Breast epithelium (tissue), 2 donors: ENCODE measurements around a stretch of chr4.

DNA sequence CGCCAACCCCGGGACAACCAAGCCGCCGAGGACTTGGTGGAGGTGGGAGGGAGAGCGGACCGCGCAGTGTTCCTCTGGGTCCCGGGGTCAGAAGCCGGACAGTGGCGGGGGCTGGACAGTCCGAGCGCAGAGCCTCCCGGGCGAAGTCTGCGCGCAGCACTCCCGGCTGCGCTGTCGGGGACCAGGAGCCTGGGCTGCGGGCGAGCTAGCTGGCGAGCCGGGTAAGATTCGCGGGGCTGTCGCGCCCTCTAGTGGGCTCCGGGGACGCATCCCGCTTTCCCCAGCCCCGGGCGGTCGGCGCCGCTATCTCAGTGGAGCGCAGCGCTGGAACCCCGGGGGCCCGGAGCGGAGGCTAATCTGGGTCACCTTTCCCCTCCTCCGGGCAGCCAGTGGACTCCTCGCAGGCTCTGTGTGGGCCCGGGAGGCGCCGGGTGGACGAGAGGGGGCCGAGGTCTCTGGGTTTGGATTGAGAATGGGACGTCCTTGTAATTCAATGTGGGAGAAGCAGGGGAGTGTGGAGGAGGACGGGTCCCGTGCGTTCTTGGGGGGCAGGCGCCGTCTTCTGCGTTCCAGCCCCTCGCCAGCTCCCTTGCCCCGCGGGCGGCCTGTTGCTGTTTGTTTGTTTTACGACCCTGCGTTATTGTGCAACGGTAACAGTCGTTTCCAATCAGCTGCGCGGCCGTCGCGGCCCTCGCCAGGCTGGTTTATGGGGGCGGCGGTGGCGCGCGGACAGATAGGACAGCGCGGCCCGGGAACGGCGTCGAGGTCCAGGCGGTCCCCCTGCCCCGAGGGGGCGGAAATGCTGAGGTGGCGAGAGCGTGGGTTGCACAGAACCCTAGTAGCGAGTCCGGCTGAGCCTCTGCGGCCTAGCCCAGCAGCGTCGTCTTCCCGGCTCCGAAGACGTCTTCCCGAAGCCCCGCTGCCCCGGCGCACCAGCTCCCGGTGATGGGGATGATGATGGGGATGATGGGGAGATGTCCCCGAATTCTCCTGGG is 4.4 kb downstream of the PDGFRA start:
- PRO-cap = no peak
- RAMPAGE, long total RNA, 2 experiments = no peak in any of the 2 experiments

GRCh38 chr4:54234218-54234746 is 5.2 kb downstream of the PDGFRA start:
- PRO-cap = no peak
- RAMPAGE, long total RNA, 2 experiments = no peak in any of the 2 experiments

DNA sequence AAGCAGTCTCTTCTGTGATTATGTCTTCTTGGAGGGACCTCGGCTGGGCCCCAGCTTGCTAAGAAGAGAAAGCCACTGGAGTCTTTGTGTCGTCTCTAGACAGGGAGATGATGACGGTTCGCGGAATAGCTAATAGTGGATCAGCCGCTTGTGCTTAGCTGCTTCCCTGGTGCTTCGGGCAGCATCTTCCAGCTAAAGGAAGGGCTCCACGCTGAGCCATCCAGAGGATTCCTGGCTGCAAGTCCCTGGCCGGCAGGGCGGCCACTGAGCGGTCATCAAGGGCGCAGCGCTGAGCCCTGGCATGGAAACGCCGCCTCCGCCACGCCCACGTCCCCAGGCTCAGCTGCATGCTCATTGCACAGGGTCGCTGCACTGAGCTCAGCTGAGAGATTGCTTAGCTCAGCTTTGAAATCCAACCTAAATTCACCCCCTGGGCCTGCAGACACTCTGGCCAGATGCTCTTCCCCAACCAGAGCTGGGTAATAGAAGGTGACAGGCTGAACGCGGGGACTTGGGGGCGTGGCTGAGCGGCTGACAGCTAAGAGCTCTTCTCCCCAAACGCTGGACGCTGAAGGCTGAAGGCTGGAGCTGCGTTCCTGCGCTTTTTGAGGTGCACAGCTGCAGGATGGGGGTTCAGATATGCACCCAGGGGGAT is 118.2 kb upstream of the KIT start:
- PRO-cap = no peak
- RAMPAGE, long total RNA, 2 experiments = no peak in any of the 2 experiments

DNA sequence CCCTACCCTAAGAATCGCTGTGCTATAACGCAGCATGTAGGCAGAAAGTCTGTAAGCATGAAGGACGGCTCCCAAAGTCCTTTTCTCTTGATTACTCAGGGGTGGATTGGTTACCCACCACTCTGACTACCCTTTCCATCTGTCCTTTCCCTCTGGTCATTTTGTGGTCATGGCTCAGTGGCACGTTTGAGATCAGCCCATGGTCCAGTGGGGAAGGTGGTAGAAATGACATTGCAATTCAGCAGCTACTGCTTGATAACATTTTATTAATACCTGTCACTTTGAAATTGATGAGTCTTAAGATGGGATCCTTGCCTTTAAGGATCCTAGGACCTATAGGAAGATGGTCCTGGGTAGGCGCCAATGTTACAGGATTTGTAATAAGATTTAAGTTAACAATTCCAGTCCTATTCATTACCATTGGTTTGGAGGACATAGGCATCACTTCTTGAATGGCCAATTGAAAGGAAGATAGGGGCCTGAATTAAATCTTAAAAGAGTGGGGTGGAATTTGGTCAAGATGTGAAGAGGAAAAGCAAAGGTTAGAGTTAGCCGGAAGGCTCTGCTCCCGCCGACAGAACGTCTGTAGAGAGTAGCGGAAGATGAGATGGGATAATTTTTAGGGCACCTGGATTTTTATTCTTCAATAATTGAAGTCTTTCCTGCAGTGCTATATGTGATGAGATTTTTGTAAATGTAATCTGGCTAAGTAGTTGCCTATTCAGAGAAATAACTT is 9.5 kb downstream of the KIT start:
- PRO-cap = no peak
- RAMPAGE, long total RNA, 2 experiments = no peak in any of the 2 experiments

DNA sequence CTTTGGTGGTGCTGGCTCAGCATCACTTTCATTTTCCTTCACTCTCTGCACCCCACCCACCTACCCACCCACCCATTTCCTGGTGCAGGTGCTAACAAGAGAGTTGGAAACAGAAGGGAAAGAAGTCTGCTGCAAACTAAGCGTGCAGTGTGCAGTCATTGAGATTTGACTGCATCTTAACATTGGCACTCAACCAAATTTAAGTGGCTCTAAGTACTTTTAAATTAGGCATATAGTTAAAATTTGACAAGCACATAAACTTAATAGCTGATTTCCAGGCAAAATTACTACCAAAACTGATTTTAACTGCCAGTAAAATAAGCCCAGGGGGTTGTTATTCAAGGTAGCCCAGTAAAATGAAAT is 184.3 kb downstream of the KDR start:
- PRO-cap = no peak
- RAMPAGE, long total RNA, 2 experiments = no peak in any of the 2 experiments

DNA sequence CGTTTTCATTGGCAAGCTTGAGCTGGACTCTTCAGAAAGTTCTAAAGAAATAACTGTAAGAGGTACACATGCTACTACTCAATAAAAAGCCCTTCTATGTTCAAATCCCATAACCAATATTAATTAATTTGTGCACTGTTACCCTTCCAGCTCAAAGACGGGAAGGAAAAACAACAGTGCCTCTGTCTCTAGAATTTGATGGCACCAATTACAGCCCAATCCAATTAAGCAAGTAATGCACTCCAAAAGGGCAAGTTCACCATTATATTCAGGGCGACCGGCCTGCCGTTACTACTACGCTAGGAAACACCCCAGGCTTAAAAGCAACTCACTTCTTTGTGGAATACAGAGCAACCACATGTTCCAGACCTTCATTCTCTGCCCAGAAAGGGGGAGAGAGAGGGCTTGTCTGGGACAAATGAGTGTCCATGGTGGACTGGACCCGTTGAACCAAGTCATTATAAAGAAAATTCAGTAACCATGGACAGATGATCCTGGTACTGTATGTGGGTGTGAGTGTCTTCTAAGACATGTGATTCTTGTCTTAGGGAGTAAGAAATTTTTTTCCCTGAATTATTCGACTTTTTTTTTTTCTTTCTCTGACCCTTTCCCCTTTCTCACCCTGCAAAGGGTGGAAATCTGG is 1.6 kb downstream of the KDR start:
- PRO-cap = no peak
- RAMPAGE, long total RNA, 2 experiments = no peak in any of the 2 experiments

DNA sequence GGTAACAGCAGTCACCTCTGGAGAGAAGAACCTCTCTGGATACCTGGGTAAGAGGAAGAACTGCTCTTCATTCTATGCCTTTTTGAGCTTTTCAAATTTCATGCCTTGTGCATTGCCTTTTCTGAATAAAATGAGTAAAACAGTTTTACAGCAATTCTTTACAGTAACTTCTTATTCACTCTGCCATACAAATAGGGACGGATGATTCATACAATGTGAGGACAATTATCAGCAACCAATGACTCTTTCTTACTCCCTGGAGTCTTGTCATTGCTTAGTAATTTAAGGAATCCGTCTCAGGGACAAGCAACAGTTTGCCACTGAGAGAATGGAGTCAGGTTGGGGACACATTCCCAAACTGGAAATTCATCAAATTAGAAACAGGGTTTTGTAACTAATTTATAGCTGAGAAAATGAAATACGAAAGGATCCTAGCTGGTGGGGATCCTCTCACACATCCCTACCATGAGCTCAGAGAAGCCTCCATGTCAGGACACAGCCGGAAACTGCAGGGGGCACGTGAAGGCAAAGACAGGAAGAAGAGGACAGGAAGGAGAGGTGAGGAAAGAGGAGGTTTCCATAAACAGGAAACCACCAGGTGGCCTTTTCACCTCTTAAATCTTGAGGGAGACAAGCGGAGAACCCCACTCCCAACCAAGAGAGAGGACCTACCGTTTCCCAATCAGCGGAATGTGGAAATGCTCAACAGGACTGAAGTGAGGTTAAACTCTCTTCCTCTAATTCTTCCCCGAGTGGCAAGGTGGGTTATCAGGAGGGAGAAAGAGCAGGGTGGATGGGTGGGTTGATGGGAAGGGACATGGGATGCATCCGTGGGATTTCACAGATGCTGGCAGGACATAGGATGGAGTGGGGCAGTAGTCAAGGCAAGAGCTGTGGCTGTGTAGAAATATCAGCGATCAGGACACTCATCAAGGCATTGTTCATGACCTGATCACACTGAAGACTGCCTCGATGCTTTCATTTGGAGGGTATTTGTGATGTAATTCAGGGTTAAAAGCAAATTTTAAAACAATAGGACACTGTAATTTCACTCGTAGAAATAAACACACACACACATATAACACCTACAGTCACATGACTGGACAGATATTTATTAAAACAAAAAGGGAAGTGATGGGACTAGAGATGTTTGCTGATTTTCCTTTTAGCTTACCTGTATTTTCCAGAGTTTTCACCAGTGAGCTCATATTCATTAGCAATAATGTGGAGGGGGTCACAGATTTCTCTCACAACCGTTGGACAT is 50.7 kb upstream of the KDR start:
- PRO-cap = no peak
- RAMPAGE, long total RNA, 2 experiments = no peak in any of the 2 experiments

DNA sequence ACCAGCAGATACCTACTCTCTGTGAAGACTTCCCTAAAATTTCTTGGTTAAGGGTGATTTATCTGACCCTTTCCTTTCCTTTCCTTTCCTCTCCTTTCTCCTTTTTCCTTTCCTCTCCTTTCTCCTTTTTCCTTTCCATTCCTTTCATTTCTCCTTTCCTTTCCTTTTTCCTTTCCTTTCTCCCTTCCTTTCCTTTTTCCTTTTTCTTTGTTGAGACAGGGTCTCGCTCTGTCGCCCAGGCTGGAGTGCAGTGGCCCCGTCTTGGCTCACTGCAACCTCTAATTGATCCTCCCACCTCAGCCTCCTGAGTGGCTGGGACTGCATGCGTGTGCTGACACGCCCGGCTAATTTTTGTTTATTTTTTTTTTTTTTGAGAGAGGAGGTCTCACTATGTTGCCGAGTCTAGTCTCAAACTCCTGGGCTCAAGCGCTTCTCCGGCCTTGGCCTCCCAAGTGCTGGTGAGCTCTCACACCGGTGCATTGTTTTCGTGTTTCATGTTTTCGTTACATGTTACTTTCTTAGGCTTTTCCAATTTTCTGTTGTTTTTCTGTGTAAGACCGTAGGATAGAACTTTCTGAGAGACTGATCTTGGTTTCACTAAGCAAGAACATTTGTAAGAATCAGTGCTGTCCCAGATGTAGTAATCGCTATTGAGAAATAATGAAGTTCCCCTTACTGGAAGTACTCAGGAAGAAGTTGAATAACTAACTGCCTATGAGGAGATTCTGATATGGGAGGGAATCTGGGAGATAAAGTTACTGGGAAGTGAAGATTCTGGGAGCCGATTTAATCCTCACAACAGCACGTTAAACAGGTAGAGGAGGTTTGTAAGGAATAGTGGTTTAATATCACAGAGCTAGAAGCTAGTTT is 2.0 kb downstream of the TMEM165 start:
- PRO-cap = unidirectional peak, minus-strand start at position 584 of the sequence
- RAMPAGE, long total RNA, 2 experiments = no peak in any of the 2 experiments

GRCh38 chr4:55841551-55842613 is 11.6 kb upstream of the EXOC1 start:
- PRO-cap = no peak
- RAMPAGE, long total RNA, 2 experiments = no peak in any of the 2 experiments

GRCh38 chr4:56009379-56009958 is 39.4 kb upstream of the CRACD start:
- PRO-cap = no peak
- RAMPAGE, long total RNA, 2 experiments = no peak in any of the 2 experiments

DNA sequence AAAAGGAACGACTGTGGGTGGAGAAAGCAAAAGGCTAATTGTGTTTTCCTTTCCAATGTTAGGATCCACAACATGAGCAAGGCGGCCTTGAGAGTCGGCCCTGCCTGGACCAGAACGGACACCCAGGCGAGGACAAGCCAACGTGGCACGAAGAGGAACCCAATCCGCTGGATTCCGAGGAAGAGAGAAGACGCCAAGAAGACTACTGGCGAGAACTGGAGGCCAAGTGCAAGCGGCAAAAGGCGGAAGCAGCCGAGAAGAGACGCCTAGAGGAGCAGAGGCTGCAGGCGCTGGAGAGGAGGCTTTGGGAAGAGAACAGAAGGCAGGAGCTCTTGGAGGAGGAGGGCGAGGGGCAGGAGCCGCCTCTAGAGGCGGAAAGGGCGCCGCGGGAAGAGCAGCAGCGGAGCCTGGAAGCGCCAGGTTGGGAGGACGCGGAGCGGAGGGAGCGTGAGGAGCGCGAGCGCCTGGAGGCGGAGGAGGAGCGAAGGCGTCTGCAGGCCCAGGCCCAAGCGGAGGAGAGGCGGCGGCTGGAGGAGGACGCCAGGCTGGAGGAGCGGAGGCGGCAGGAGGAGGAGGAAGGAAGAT is 73.2 kb downstream of the AASDH start:
- PRO-cap = no peak
- RAMPAGE, long total RNA, 2 experiments = no peak in any of the 2 experiments

GRCh38 chr4:56649759-56650545 is 31.1 kb downstream of the HOPX start:
- PRO-cap = no peak
- RAMPAGE, long total RNA, 2 experiments = no peak in any of the 2 experiments

GRCh38 chr4:56843329-56843798 is 21.9 kb upstream of the SPINK2 start:
- PRO-cap = no peak
- RAMPAGE, long total RNA, 2 experiments = no peak in any of the 2 experiments

DNA sequence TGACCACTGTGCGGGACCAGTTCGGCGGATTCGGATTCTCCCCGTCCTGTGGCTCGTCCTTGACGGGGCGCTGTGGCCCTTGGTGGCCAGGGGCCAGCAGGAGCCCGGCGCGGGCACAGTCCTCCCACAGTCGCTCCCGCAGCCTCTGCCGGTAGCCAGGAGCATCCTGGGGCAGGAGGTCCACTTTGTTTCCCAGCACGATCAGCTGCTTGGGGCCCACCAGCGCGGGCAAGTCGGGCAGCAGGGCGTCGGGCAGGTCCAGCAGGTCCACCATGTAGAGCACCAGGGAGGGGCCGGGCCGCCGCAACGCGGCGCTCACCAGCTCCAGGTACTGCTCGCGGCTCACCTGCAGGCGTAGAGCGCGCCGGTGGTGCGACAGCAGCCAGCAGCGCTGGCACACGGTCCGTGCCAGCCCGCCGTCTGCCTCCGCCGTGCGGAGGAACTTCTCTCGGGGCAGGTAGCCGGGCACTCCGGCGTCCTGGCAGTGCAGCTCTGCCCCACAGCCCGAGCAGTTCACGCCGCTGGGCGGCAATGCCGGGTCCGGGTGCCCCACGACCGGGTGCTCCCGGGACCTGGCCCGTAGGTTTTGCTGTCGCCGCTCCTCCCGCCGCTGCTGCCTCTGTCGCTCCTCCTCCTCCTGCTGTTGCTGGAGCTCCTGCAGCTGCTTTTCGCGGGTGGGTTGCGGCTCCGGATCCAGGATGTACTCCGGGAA is 595 bp downstream of the NOA1 start:
- PRO-cap = unidirectional peak, plus-strand start at position 516 of the sequence
- RAMPAGE, long total RNA, 2 experiments = no peak in any of the 2 experiments

GRCh38 chr4:57094089-57095416 is 15.6 kb downstream of the IGFBP7 start:
- PRO-cap = no peak
- RAMPAGE, long total RNA, 2 experiments = no peak in any of the 2 experiments

- PRO-cap = no peak
- RAMPAGE, long total RNA, 2 experiments = no peak in any of the 2 experiments
These were observed 7.0 kb downstream of the IGFBP7 start for GRCh38 chr4:57102896-57103830.

DNA sequence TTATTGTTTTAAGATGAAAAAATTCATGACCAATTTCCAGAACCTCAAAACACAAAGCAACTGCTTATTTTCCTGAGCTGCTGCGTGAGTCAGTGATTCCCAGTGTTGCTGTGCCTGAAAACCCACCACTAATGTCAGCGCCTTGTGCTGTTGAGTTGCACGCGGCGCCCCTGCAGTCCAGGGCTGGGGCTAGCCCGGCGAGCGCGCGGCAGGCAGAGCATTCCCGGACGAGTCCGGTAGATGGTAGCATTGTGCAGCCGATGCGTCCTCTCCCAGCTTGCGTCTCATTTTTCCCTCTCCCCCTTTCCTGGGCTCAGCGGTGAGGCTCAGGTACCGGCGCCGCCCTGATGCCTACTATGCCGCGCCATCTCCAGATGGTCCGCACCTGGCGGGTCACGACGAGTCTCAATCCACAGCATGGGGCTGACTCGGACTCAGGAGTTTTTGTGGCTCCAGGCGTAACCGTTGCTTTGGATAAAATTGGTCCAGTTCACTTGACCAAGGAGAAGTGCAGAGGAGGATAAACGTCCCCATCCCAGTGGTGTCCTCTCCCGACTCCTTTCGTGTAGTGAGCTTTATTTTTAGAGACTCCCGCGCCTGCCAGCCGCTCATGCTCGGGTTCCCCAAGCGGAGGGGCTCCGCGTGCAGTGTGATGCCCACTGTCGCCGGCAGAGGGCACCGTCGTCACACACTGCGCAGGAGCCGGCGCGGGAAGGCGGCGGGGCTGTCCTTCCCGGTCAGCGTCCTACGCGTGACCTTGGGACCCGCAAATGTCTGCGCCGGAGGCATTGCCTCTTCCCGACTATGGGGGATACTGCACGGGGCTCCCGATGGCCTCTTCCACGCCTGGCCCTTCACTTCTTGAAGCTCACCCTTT is 53.6 kb upstream of the IGFBP7 start:
- PRO-cap = no peak
- RAMPAGE, long total RNA, 2 experiments = no peak in any of the 2 experiments

DNA sequence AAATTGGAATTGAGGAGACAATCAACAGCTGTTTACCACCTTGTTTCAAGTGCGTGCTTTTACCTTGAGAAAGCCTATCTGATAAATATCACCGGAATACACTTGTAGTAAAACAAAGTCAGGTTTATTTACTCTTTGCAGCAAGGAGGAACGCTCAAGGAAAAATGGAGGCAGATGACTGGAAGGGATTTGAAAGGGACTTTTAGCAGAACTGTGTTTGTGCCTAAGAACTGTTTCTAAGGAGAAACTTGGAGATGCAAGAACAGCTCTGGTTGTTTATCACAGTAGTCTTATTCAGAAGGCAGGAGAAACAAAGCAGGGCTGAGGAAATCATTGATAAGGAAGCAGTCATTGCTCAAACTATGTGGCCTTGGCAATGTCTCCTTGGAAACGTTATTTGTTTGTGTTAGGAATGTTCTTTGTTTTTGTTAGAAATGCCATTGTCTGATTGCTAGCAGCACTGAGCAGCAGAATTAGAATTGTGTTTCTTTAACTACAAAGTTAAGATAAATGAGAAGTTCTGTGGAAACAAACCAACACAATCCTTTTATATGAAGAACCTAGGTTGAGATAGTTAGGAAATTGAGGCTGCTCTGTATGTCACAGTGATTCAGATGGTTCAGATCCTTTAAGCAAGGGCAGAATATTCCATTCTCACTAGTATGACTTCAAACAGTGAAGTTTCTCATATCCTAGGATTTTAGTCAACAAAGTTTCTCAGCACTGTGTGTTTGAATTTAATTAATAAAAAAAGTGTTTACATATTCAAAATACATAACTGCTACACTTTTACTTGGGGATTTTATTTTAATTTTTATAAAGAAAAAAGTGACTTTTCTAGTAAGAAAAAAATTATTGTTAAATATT is 1191.3 kb upstream of the IGFBP7 start:
- PRO-cap = no peak
- RAMPAGE, long total RNA, 2 experiments = no peak in any of the 2 experiments

- PRO-cap = no peak
- RAMPAGE, long total RNA, 2 experiments = no peak in any of the 2 experiments
These were observed 635.2 kb upstream of the ADGRL3 start for GRCh38 chr4:60564933-60565265.

- PRO-cap = no peak
- RAMPAGE, long total RNA, 2 experiments = no peak in any of the 2 experiments
These were observed 1.3 kb downstream of the ADGRL3 start for GRCh38 chr4:61201178-61202001.